Neutrophil (primary cell): ENCODE measurements around a stretch of chr15.

- PRO-cap = no peak
Measured at GRCh38 chr15:90815057-90815763, 53.2 kb upstream of the FURIN start.

DNA sequence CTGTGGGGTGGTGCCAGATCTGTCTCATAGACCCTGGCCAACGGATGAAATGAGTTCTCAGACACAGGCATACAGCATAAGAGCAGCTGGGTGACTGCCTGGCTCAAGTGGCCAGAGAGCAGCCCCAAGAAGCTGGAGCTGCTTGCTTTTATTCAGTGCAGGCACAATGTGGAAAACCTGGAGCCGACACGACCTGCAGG lies 44.8 kb upstream of the FURIN start:
- PRO-cap = no peak

- PRO-cap = no peak
Measured at GRCh38 chr15:90875141-90876176, 7.1 kb downstream of the FURIN start.

DNA sequence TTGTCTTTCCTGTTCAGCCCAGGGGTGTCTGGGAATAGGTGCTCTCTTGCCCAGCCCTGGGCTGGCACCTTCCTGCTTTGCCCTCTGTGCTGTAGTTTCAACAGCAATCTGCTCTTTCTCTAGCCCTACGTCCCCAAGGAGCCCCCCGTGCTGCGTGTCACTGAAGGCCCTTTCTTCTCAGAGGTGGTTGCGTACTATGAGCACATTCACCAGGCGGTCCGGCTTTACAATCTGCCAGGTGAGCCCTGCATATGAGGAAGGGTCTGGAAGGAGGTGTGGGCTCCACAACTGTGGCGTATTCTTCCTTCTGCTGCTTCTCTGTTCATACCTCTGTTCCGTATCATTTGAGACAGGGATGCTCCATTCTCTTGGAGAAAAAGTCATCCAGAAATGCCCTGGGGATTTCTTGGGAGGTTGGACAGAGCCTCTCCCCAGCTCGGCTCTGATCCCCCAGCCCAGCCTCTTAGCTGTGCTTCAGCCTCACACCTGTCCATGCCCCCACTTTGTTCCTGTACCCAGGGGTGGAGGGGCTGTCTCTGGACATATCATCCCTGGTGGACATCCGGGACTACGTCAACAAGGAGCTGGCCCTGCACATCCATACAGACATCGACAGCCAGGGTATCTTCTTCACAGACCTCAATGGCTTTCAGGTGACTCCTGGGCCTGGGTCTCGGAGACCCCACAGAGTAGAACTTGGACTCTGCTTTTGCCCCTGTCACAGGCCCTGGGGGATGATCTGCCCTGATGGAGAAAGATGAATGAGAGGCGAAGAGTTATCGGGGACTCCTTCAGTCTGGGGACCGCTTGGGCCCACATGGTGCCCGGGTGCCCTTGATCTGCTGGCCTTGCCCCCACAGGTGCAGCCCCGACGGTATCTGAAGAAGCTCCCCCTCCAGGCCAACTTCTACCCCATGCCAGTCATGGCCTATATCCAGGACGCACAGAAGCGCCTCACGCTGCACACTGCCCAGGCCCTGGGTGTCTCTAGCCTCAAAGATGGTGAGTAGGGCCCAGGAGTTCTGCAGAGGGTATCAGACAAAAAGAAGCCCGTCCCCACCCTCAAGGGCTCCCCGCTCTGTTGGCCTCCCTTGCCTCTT lies 10.0 kb downstream of the MAN2A2 start:
- PRO-cap = no peak

- PRO-cap = no peak
Measured at GRCh38 chr15:90932246-90932424, 214 bp downstream of the HDDC3 start.

DNA sequence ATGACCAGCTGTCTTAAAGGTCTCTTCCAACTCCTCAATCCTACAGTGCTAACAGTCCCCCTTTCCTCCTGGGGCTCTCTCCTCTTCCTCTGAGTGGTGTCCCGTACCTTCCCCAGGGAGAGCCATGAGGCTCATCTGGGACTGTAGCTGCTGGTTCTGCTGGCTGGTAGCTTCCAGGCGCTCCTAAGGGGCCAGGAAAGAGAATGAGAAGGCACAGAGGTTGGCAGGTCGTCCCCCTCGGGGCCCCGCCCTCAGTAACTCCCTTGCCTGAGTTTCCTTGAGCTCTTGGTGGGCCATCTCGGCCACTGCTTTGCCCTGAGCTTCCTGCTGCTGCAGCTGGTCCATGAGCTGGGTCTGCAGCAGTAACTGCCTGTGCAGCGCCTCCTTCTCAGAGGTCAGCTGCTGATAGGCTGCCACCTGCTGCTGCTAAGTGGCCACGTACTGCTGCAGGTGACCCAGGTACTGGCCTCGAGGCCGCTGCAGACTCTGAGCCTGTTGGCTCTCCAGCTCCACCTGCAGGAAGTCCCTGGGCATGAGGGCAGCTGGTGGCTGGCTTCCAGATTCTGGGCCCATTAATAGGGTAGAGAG lies 10.5 kb upstream of the VPS33B start:
- PRO-cap = no peak

- PRO-cap = no peak
Measured at GRCh38 chr15:91536628-91537271, 316.8 kb upstream of the SLCO3A1 start.

DNA sequence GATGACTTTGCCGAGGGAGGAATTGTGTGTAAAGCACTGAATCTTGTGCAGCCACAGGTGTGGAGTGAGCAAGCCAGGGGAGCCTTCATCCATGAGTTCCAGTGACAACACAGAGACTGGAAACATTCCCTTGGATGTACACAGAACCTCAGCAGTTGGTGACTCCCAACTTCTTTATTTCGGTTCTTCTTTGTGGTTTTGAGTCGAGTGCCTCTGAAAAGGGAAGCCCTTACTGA lies 7.6 kb downstream of the SLCO3A1 start:
- PRO-cap = no peak

GRCh38 chr15:91942984-91943401 lies 89.5 kb downstream of the SLCO3A1 start:
- PRO-cap = no peak

- PRO-cap = no peak
Measured at GRCh38 chr15:92614318-92614789, 41.2 kb downstream of the FAM174B start.

- PRO-cap = no peak
Measured at GRCh38 chr15:92630058-92630508, 25.5 kb downstream of the FAM174B start.

GRCh38 chr15:92638031-92638583 lies 17.5 kb downstream of the FAM174B start:
- PRO-cap = no peak

- PRO-cap = no peak
Measured at GRCh38 chr15:92714007-92715092, 58.8 kb upstream of the FAM174B start.

DNA sequence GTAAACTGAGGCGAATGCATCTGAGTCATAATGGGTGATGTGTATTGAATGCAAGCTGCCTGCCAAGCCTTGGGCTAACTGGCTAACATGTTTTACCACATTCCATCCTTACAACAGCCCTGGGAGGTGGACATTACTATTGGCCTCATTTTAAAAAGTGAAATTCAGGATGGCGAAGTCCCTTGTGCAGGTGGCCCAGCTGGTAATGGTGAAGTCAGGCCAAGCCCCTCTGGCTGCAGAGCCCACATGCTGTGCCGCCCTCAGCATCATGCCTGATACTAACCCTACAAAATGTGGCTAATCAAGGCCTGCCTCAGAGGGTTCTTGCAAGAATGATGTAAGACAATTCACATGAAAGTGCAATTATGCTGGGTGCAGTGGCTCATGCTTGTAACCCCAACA lies 59.9 kb upstream of the CHD2 start:
- PRO-cap = no peak

DNA sequence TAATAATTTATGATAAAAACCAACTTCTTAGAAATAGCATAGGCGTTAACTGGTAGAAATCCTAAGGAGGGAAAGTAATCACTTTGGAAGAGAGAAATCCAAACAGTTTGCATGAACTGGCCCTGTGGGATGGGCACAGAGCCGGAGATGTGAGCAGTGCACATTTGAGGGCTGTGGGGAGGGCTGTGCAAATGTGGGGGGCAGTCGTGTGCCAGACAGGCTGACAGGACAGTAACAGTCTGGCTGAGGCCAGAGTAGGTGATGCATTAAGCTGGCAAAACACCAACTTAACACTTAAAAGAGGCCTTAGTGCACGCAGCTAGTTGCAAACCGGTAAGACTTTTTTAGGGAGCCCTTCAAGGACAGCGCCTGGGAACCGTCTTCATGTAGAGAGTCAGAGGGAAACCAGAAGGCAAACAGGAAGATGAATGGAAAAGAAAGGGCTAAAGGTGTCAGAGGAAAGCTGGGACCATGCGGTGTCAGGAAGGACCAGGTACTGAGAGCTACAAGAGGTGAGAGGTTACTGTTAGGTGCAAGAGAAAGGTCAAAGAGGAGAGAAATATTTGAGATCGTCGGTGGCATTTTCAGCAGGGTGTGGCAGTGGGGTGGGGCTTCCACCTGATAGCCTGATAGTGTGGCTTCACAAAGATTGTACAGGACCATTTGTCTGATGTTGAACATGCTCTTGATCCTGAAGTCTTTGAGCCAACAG lies 30.1 kb upstream of the CHD2 start:
- PRO-cap = no peak

- PRO-cap = no peak
Measured at GRCh38 chr15:92921218-92922306, 21.4 kb downstream of the CHD2 start.

- PRO-cap = no peak
Measured at GRCh38 chr15:92974403-92975282, 74.5 kb downstream of the CHD2 start.

DNA sequence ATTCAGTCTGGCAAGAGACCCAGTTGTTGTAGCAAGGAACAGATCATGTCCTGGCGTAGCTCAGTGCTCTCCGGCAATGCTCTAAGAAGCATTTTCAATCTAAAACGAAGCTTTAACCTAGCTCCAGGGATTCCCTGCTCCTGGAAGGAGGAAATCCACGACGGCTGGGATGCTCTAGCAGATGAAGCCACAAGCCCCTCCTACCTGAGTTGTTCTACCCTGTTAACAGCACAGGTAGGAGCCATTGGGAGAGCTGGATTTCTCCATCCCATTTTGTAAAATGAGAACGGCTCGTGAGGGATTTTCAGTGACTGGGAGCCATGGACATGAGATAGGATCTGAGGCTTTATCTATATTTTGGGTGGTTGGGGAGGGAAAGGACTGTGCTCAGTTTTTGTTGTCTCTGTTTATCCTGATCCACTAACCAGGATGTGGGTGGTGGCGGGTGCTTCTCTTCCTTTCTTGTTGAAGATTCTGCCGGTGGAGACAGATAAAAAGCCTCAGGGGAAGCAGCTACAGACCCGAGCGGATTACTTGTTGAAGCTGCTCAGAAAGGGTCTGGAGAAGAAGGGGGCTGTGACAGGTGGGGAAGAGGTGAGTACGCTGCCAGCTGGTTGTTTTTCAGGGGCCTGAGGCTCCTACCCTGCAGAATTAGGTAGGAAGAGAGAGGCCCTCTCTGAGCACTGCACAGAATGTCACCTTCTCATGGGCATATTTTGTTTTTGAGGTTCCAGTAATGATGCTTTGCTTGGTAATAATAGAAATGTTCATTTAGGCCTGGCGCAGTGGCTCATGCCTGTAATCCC lies 90.8 kb downstream of the RGMA start:
- PRO-cap = no peak

GRCh38 chr15:93016645-93016965 lies 72.4 kb downstream of the RGMA start:
- PRO-cap = no peak

- PRO-cap = no peak
Measured at GRCh38 chr15:93049954-93050384, 39.0 kb downstream of the RGMA start.